AG08470 (cell line): ENCODE results near the gene CDC14B.

DNA sequence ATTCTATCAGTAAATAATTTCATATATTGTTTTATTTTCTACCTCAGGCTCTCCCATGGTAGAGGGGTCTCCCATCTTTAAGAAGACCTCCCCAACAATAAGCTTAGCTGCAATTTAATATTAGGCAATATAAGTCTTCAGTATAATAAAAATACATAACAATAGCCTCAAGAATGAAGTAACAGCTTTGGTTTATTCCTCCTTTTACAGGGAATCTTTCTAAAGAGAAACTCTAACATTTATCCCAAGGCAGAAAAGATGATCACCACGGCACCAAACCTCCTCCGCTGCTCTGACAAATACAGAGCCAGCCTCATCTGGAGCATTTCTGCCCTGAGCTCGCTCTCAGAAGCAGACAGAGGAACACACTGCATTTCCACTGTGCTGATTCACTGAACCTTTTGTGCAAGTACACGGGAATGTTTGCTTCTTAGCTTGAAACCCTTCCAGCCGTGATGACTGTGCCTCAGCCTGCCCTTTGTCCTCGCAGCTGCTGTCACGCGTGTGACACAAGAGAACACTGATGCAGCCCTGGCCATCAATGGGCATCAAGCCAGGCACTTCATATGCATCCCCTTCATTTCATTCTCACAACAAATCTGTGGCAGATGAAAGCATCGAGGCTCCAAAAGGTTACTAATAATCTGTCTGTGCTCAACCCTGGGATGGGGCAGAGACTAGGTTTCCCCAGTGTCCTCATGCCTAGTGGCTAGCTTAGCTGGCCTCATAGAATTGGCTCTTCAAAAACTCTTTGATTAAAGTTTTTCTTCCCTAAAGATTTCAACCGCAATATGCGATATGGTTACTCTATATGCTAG is 7.6 kb downstream of the CDC14B start:
- RRBS = no CpG with 5 or more reads among the region's 11 CpGs

DNA sequence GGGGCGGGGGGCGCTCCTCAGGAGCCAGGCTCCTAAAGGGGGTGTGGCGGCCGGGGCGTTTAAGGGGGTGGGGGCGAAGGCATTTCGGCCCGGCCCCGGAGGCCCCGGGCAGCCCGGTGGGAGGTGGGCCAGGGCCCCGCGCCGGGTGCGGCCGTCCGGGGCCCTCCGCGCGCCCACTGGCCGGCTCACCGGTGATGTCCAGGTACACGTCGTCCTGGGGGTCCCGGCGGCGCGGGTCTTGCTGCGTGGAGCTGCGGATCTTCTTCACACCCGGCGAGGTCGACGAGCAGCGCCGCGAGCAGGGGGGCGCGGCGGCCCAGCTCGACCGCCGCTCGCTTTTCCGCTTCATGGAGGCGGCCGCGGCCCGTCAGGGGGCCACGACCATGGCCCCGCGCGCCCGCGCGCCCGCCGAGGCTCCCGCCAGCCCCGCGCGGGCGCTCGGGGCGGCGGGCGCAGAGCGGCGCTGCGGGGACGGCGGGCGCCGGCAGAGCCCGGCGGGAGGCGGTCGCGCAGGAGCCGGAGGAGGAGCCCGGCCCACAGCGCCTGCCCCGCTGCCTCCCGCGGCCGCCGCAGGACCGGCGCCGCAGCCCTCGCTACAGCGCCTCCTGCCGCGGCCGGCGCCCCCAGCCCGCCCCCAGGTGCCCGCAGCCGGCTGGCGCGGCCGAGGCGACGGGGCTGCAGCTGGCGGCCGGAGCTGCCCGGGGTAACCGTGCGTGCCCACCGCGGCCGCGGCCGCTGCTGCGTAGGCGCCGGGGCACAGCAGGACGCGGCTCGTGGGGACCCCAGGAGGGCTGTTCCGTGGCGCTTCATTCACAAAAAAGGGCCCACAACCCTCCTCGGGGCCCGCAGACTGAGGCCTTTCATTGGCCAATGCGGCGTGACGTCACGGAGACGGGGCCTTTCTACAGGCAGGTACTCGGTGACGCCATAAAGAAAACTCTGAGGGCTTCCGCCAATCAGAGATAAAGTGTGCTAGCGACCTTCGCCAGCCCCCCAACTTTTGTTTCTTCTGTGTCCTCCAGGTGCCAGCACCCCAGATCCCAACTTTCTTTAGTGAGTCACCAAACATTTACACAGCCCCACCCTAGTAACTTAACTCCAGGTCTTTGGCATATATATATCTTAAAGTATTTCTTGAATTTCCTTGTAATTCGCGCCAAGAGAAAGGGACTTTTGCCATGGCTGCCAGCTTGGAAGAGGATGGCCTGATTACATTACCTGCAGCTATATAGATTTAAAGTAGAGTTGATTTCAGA is at the start of gene CDC14B:
Gene CDC14B (minus strand): TSS at position 814 of the 1,256 bp plus-strand sequence.
- RRBS = 2% methylated on average over 37 of the region's 136 CpGs

DNA sequence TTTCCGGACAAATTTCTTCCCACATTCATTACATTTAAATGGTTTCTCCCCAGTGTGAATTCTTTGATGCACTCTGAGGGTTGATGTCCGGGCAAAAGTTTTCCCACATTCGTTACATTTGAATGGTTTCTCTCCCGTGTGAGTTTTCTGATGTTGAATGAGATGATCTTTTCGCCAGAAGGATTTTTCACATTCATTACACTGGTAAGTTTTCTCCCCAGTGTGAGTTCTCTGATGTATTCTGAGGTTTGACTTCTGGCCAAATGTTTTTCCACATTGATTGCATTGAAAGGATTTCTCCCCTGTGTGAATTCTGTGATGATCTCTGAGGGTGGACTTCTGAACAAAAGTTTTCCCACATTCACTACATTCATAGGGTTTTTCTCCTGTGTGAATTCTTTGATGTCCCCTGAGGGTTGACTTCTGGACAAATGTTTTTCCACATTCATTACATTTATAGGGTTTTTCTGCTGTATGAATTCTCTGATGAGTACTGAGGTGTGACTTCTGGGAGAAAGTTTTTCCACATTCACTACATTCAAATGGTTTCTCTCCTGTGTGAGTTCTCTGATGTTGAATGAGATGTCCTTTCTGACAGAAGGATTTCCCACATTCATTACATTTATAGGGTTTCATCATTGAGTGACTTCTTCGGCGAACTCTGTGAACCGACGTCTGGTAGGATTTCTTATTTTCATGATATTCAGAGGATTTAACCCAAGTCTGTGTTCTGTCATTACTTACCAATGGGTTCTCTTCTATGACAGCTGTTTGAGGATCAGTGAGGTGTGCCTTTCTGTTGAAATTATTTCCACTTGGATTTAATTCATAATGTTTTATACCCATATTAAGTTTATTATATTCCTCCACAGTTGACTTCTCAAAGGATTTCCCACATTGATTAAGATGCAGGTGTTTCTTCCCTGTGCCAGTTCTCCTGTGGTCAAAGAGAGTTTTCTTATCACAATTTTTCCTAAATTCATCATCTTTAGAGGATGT is 18.6 kb downstream of the ZNF510 start:
- RRBS = 100% methylated on average over 1 of the region's 9 CpGs

DNA sequence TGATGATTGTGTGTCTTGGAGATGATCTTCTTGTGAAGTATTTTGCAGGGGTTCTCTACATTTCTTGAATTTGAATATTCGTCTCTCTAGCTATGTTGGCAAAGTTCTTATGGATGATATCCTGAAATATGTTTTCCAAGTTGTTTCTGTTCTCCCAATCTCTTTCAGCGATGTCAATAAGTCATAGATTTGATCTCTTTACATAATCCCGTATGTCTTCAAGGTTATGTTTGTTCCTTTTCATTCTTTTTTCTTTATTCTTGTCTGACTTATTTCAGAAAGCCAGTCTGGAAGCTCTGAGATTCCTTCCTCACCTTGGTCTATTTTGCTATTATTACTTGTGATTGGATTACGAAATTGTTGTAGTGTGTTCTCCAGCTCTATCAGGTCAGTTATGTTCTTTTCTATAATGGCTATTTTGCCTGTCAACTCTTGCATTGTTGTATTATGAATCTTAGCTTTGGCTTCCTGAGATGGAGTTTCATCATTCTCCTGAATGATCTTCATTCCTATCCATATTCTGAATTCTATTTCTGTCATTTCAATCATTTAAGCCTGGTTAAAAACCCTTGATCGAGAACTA is 16.1 kb upstream of the ZNF510 start:
- RRBS = no CpG with 5 or more reads among the region's 5 CpGs

DNA sequence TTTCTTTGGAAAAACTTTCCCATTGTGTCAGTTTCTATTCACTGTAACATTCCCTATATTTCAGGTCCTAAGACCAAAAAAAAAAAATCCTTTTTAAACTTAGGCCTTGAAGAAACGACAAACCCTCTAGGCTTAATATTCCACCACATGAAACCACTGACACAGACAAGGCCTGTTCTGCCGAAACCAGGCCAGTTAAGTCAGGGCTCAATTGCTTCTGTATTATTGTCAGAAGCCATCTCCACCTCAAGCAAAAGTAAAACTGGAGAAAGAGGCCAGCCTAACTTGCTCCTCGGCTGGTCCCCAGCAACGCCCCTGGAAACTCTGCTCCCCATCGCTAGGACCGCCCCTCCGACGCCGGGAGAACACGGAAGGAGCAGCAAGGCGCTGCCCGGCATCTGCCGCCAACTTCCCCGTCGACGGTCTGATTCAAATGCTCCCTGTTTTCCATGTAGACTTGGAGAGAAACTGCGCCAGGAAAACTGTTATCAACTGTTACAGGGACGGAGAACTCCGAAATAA is 26.4 kb downstream of the CTSV start:
- RRBS = no CpG with 5 or more reads among the region's 19 CpGs

- RRBS = 3% methylated on average over 2 of the region's 66 CpGs
Measured at GRCh38 chr9:97237870-97239149, 69.1 kb upstream of the CCDC180 start.

DNA sequence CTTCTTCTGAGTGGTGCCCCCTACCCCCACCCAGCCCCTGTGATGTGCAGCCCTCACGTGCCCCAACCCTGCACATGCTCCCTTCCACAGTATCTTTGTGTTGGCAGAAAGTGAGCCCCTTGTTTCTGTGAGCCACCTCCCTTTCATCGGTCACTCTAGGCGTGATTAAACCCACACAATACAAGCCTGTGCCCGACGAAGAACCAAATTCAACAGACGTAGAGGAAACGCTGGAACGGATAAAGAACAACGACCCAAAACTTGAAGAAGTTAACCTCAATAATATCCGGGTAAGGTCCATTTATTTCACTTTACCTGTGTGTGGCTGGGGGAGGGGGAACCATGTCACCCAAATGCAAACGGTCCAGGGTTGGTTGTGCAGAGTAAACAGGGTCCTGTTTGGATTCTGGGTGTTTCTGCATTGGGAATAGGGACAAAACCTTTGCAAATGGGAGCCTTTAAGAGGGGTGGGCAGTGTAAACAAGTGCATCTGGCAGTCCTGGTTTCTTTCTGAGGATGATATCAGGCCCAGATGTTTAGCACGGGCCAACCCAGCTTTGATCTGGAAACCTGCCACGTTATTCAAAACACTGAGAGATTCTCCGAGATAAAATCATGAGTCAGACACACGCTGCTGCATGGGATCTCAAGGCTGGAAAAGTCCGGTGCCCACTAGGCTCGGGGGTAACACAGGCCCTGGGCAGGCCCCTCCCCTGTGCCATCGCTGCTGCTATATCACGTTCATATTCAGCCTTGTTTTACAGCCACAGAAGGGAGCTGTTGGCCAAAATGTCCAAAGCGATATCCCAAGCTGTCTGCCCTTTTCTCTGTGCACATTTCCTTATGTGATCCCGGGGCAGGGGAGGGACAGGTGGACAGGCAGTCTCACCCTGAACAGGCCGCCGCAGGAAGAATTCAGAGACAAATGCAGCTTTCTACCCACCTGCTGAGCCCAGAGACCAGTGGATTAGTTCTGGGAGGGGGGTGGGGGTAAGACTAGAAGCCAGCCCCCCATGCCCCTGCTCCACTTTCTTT is 62.7 kb downstream of the TMOD1 start:
- RRBS = no CpG with 5 or more reads among the region's 23 CpGs

- RRBS = no CpG with 5 or more reads among the region's 2 CpGs
Measured at GRCh38 chr9:97630342-97630840, 2.8 kb downstream of the TSTD2 start.

GRCh38 chr9:97660252-97660758 is 26.7 kb downstream of the NCBP1 start:
- RRBS = no CpG with 5 or more reads among the region's 6 CpGs

GRCh38 chr9:97667484-97668337 is 29.4 kb downstream of the XPA start:
- RRBS = no CpG with 5 or more reads among the region's 9 CpGs

GRCh38 chr9:97803331-97804123 is 49.5 kb upstream of the FOXE1 start:
- RRBS = 2% methylated on average over 40 of the region's 74 CpGs

DNA sequence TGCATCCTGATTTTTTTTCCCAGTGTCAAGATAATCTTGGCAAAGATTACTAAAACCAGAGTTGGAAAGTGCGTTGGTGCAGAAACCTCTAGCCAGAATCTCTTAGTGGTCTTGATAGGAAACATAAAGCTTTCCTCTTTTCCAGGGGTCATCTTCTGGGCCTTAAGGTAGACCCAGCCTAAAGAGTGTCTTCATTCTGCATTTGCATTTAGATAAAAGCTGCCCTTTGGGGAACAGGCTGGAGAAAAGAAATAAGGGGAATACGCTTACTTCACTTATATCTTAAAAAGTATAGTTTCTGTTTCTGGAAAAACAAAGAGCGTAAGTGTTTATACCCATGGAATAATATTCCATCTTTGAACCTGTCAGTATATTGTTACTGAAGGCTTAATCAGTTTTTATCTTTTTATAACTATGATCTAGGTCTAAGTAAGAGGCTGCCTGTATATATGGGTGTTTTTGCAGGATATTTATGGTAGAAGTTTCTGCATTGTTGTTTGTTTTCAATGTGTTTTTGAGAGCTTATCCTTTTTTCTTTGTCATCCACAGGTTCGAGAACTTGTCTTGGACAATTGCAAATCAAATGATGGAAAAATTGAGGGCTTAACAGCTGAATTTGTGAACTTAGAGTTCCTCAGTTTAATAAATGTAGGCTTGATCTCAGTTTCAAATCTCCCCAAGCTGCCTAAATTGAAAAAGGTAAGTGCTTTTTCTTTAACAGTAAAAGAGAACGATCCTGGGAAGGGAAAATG is 11.1 kb downstream of the ANP32B start:
- RRBS = no CpG with 5 or more reads among the region's 5 CpGs

- RRBS = no CpG with 5 or more reads among the region's 3 CpGs
Measured at GRCh38 chr9:98120622-98121054, 1.6 kb upstream of the TRIM14 start.

- RRBS = no CpG with 5 or more reads among the region's 18 CpGs
Measured at GRCh38 chr9:98142174-98143183, 23.5 kb upstream of the TRIM14 start.

DNA sequence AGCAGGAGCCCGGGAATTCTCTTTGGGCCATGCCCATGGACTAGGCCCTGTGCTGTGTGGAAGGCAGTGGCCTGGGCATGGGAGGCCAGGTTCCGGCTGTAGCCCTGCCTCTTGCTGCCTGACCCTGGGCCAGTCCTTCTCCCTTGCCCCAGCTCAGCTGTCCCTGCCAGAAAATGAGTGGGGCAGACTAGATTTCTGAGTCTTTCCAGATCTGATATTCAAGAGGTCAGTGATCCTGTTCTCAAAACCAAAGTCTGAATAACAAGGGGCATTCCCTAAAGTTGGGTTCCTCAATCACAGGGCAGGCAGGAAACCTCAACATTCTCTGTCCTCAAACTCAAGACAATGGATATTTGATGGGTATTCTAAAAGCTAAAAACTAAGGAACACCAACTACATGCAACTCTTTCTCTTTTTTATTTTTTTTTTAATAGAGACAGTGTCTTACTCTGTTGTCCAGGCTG is 24.9 kb upstream of the CORO2A start:
- RRBS = 87% methylated on average over 2 of the region's 2 CpGs

DNA sequence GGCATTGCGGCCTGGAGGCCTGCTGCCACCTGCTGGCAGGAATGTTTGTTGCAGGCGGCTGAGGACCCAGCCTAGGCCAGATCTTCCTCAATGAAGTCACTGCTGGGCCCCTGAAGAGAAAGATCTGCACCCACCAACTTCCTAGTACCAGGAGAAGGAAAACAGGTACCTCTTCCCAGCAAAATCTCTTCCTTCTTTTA is 5.1 kb downstream of the ANKS6 start:
- RRBS = no CpG with 5 or more reads among the region's 2 CpGs

DNA sequence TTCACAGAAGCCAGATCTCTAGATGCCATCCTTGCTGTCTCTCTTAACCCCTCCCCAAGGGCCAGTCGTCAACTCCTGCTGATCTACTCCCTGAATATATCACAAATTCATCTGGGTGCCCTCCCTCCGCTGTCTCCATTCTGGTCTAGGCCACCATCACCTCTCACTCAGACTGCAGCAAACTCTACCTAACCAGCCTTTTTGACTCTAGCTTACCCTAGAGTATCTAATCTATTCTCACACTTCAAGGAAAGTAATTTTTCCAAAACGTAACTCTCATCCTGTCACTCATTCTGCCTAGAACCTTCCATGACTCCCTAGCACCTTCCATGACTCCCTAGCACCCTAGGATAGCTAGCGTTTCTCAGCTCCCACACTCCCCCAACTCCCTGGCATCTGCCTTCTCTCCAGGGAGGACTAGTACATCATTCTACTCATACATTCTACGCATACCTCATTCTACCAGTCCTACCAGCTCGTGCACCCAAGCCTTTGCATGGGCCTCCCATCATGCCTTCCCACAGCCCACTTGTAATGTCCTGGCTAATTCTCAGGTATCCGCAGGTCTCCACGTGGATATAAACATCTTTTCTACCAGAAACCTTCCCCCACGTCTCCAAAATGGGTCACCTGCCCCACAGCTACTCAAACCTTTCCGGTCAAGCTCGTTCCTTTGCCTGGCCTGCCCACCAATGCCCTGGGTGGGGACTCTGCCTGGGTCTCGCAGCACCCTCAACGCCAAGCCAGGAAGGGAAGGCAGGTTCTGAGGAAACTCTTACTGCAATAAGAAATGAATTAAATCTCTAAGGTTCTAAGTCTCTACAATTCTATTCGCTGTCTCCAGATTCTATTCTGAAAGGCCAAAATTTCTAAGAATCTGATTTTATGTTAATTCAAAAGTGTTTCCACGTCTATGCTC is 1.0 kb downstream of the ANKS6 start:
- RRBS = no CpG with 5 or more reads among the region's 15 CpGs

DNA sequence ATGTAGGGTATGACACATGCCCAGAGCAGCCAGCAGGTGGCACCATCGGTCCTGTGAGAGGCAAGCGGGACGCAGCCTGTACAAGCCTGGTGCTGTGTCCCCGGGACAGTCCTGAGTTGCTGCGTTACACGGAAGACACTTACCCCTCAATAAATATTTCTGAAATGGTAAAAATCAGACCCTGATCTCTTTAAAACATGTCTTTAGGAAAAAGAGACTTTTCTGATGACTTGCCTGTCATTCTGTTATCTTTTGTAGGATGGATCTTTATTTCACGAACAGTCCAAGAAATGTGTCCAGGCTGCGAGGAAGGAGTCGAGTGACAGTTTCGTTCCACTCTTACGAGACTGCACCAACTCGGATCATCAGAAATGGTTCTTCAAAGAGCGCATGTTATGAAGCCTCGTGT is 41.2 kb downstream of the GALNT12 start:
- RRBS = no CpG with 5 or more reads among the region's 14 CpGs

DNA sequence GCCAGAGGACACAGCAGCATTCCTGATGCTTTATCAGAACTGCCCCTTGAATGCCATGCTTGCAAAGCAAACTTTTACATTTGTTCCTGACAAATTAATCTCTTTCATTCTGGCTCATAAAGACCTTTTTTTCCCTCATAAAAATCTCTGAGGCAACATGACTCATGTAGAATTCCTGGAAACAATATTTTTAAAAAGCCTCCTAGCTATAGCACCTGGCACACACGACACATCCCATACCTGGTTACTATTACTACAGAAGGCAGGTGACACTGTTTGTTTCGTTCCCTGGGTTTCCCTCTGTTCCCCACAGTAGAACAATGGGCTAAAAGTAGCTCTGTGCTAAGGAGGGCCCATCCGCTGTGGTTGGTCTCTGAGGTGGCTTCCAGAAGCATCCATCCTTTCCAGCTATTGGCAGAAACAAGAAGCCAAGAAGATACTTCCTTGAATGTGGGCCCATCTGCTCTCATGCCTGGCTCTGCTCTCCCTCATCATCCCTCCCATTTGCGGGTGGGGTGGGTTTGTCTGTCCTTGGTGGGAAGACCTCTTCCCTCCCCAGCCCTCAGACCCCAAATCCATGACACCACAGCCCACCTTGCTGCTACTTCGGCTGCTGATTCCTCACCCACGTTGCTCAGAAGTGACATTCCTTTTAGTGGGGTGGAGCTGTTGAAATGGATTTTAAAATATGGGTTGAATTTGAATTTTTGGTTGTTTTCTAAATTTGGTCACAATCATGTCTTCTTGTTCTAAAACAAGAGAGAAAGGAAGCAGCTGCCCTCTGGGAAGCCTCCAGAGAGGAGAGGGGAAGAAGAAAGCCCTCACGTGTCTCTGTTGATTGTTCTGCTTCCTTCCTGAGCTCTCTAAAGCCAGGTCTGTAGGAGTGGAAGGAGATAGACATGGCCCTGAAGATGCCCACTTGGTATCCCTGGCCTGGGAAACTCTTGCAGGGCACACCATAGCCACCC is 59.3 kb downstream of the GALNT12 start:
- RRBS = no CpG with 5 or more reads among the region's 7 CpGs

DNA sequence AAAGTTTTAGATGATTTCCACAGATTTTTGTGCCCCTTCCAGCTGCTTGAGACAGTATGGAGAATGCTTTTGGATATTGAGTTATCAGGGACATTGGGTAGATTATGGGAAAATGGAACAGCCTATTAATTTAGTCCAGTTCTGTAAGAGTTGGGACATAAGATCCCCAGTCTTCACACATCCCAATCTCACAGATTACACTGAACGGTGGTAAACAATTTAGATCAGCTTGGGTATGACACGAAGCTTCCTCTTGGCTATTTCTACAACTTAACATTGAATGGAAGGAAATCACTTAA is 3.6 kb upstream of the COL15A1 start:
- RRBS = no CpG with 5 or more reads among the region's 2 CpGs